Cardiac atrium fibroblast (primary cell): ENCODE measurements around a stretch of chr22.

DNA sequence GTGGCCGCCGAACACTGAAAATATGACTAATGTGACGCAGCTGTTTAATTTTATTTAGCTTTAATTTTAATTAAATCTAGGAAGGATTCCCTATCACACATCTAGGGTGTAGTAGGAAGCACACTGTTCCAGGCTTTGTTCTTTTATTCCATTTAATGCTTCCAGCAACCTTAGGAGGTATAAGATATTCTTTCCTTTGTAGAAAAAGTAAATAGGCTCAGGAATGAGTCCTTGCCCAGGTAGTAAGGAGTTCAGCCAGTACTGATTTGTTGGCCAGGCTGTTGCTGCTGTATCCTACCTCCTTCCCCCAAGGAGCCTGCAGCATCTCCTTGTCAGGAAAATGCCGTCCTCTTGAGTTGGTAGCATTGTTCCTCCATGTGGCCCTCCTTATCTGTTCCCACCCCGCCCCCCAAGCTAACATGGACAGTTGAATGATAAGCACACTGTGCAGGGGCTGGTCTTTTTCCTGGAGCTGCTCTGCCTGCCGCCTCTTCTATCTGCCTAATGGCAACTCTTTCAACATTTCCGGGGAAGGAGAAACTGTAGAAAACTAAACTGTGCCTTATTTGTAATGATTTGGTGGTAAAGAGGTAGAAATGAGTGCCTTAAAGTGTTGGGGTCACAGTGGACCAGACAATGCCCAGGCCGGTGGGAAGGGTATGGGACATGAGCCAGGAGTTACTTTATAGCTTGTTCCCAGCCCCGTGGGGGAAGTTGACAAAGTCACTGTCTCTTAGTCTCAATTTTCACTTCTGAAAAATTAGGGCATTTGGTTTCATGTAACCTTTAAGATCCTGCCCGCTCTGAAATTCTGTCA lies 4.3 kb downstream of the FAM118A start:
- RAMPAGE, long total RNA: no peak

GRCh38 chr22:45546897-45547484 lies 44.3 kb downstream of the FBLN1 start:
- RAMPAGE, long total RNA: no peak

DNA sequence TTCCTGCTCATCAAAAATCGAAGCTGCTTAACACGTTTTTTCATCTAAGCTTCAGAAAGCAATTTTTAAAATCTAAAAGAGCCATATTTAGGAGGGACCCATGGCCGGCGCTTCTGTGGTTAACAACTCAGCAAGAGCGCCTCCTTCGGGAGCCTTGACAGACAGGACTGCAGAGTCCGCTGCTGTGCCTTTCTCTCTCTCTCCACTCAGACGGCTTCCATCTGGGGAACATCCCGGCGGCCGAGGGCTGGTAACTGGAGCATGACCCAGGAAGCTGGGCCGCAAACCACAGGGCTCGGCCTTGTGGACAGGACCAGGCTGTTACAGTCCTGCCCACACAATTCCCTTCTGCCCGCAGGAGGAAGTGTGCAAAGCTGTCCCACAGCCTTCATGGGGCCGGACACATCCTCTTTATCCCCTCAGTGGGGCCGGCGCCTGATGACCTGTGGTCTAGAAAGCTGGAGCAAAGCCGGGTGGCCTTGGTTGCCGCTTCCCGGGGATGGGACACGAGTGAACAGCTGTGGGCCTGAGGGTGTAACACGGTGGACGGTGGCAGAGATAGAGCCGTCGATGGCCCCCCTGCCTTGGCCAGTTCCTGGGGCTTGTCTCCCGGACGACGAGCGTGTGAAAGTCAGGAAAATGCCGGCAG lies 49.9 kb downstream of the FBLN1 start:
- RAMPAGE, long total RNA: no peak

DNA sequence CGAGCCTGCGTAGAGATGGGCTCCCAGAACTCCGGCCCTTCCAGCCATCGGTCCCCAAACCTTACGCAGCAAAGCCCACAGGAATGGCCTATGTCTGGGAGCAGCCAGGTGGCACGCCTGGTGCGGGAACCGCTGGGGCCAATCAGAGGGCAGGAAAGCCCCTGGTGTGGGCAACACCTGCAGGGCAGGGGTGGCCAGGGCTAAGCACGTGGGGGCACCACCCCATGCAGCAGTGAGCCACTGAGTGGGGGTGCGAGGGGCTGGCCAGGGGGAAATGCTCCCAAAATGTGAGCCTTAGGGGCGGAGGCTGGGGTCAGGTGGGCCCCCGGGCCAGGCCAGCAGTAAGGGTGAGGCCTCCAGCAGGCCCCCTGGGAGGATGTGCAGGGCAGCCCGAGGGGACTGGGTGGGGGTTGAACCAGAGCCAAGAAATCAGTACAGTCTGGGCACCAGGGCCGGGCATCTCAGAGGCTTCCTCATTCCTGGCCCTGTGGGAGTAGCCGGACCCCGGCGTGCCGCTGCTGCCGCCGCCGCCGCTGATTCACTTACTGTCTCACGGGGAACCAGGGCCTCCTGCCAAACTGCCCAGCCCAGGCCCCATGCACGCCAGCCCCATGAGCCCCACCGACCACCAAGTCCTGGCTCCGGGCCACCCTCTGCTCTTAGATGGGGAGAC lies 58.1 kb downstream of the WNT7B start:
- RAMPAGE, long total RNA: no peak

DNA sequence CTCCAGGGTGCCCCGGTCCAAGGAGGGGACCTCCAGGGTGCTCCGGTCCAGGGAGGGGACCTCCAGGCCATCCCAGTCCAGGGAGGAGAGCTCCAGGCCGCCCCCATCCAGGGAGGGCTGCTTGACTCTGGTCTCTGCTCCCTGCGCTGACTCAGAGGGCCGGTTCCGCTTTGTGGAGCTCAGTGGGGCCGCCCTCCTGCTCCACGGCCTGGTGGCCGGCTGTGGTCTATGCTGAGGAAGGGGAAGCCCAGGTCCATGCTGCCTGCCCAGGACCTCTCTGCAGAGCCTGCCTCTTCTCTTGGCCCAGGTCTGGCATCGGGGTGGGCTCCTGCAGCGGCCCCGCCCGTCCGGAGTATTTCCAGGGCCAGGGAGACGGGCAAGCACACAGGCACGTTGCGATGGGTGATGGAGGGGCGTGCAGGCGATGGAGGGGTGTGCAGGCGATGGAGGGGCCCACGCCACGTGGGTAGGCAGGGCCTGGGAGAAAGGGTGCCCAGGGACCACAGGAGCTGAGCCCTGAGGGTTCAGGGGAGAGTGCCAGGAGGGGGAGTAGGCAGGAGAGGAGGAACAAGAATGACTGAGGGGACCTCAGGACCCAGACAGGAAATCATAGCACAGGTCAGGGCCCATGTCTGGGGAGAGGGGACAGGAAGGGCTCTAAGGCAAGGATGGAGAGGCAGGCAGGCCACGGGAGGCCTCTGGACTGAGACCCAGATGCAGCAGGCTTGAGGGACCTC lies 19.7 kb upstream of the WNT7B start:
- RAMPAGE, long total RNA: no peak

GRCh38 chr22:46007402-46007716 lies 30.4 kb upstream of the WNT7B start:
- RAMPAGE, long total RNA: no peak

- RAMPAGE, long total RNA: no peak
Observed at GRCh38 chr22:46040376-46041563, 63.8 kb upstream of the WNT7B start.

DNA sequence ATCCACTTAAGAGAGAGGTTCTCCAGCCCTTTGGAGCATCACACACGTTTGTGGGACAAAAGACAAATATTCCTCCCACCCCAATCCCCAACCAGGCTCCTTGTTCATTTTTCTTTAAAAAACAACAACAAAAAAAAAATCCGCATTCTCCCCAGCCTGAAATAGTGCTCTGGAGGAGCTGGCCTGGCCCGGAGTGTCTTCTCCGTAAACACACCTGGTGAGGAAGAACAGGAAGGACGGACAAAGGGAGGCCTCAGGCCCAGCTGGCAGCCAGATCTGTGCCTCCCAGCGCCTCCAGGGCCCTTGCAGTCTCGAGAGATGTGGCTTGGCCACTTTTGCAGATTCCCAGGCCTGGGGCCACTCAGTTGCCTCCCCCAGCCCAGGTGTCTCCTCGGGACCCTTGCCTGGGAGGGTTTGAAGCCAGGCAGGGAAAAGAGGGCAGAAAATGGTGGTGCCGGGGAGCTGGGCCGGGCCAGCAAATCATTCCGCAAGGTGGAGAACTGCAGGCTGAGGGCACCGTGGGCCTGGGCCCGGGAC lies 66.8 kb upstream of the WNT7B start:
- RAMPAGE, long total RNA: no peak

GRCh38 chr22:46046018-46046567 lies 69.1 kb upstream of the WNT7B start:
- RAMPAGE, long total RNA: no peak

DNA sequence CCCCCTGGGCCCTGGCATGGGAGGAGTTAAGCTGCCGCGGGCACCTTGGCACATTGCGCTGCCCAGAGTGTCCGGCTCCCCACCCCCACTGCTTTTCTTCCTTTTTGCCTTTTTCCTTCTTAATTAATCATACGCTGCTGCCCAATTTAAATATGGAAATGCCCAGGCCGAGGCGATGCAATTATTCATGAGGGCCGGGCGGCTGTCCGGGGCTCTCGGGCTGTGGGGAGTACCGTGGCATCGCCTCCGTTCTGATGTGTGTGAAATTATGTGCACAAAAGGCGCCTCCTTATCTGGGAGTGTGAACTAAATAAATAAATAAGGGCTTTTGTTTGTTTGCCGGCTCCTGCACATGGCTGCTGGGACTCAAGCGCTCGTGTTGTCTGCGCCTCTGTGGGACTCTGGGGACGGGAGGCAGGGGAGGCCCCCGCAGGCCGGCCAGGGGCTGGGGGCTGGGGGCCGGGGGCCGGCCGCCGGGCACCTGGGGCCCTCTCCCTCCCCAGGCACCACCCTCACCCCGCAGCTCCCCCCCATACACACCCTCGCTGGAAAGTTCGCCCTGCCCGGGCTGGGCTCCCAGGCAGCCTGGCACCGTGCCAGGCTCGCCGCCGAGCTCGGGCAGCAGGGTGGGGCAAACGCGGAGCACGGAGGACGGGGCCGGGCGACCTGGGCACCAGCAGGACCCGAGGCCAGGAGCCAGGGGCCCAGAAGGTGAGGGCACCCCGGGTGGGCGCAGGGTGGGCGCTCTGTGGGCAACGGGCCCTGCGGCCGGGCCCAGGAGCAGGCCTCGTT lies 76.4 kb upstream of the WNT7B start:
- RAMPAGE, long total RNA: no peak

DNA sequence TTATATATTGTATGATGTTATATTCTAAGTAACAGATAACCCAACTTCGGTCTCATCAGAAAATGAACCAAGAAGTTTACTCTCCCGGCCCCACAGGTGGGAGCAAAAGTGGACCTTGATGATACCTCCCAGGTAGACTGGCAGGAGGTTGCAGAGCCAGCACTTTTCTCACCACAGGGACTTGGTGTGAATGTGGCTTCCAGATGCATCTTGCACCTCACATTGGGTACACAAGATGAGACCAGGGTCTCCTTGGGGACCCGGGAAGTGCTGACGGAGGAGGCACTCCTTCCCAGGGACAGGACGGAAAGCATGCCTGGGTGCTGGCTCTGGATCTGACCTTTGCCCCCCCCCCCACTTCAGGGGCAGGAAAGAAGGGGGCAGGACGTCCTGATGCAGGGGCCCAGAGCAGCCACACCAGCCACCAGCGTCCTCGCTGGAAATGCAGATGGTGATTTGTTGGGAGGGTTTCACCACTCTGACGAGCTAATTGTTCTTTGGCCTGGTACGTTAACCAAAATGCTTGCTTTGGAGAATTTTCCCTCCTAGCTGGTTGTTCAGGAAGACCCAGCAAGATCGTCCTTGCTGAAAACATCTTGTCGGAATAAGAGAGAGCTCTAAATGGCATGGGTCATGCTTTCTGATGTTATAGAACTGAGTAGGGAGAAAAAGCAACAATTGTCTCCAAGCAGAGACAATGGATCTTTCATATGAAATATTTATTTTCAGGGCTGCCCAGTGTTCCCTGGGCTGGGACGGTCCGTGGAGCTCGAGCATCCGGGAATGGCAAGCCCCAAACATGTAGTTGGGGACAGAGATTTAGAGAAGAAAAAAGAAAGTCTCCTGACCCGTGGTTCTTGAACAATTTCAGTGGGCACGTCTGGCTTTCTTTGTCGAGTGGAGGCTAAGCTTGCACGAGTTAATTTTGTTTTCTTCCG lies 74.4 kb upstream of the PPARA start:
- RAMPAGE, long total RNA: no peak

DNA sequence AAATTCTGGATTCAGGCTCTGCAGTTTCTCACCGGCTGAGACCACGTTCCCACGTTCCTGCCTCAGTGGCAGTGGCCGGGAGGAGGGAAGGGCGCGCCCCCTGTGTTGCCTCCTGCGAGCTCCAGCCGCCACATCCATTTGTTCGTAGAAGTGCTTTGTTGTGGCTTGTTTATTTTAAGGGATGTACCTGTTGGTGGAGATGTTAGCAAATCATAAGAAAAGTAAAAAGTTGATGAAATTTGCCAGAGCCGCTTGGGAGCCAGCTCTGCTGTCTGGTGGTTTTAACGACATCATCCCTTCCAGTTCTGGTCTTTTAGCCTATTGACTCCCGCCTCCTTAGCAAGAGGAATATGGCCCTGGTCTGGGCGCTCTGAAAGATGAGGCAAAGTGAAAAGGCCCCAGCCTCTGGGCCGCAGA lies 66.6 kb upstream of the PPARA start:
- RAMPAGE, long total RNA: no peak

- RAMPAGE, long total RNA: no peak
Observed at GRCh38 chr22:46139239-46140451, 10.7 kb upstream of the PPARA start.

DNA sequence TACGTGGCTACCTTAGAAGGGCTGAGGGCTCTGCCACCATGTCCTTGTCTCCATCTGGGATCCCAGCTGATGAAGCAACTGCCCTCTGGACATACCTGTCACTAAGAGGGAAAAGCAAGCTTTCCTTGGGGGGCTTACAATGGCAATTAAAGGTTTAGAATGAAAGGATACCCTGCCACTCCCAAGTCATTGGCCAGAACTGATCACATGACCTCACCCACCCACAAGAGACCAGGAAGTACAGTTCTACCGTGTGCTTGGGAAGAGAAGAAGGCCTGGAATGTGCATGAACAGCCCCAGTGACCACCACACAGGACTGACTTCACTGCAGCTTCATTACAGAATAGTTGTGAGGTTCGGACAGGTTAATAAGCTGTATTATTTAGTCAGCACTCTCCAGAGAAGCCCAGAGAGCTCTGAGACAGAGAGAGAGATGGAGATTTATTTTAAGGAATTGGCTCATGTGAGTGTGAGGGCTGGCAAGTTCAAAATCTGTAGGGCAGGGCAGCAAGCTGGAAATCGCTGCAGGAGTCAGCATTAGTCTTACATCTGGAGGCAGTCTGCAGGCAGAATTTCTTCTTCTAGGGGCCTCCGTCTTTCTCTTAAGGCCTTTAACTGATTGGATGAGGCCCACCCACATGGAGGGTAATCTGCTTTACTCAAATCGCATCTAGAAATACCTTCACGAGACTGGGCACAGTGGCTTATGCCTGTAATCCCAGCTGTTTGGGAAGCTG lies 8.1 kb downstream of the TTC38 start:
- RAMPAGE, long total RNA: no peak

GRCh38 chr22:46463861-46464588 lies 73.4 kb downstream of the CELSR1 start:
- RAMPAGE, long total RNA: no peak

- RAMPAGE, long total RNA: no peak
Observed at GRCh38 chr22:46465538-46466607, 71.5 kb downstream of the CELSR1 start.

GRCh38 chr22:46577691-46578068 lies 40.3 kb upstream of the CELSR1 start:
- RAMPAGE, long total RNA: no peak

DNA sequence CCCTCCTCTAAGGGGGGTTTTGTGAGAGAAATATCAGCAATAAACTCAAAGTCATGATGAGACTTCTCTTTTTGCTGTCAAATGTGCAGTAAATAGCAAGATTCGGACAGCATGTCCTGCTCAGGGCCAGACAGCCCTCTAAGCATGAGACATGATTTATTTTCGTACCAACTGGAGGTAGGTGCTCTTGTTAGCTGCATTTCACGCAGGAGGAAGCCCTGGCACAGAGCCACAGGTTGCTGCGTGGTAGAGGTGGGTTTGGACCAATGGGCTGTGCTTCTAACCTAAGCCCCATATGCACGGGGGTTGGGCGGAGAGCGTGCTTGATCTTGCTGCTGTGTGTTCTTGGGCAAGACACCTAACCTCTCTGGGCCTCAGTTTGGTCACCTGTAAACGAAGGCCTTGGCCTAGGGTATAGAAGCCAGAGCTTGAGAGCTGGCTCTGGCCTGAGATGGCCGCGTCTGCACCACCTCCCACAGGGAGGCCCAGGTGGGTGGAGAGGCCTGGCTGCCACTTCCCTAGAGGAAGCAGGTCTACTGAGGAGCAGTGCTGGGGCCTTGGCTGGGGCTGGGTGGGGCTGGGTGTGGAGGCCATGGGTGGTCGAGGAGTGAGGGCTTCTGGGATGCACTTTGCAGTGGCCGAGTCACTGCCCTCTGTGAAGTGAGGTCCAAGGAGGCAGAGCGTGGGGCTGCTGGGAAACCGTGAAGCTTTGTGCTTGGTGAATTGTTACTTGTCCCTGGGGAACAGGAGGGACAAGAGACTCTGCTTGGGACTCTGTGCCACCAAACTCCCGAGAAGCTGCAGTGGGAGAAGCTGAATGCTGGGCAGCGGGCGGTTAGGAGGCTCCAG lies 38.5 kb upstream of the GRAMD4 start:
- RAMPAGE, long total RNA: no peak

GRCh38 chr22:46599199-46599496 lies 21.0 kb upstream of the GRAMD4 start:
- RAMPAGE, long total RNA: no peak

GRCh38 chr22:46634840-46636017 lies 15.0 kb downstream of the GRAMD4 start:
- RAMPAGE, long total RNA: no peak